ENCODE results near the gene ARHGAP11A.

- RAMPAGE, long total RNA, result no peak
- RRBS, 2 experiments, result no CpG with 5 or more reads among the region's 68 CpGs
CAGE:
- cytosol, long polyA minus RNA, result no peak
- cytosol, long polyA plus RNA, result no peak
- long polyA plus RNA, result no peak
- nucleolus, long total RNA, result no peak
- nucleus, long polyA plus RNA, result no peak
- nucleus, long total RNA, result no peak
Measured at GRCh38 chr15:32536468-32537116, 78.7 kb upstream of the ARHGAP11A start.

DNA sequence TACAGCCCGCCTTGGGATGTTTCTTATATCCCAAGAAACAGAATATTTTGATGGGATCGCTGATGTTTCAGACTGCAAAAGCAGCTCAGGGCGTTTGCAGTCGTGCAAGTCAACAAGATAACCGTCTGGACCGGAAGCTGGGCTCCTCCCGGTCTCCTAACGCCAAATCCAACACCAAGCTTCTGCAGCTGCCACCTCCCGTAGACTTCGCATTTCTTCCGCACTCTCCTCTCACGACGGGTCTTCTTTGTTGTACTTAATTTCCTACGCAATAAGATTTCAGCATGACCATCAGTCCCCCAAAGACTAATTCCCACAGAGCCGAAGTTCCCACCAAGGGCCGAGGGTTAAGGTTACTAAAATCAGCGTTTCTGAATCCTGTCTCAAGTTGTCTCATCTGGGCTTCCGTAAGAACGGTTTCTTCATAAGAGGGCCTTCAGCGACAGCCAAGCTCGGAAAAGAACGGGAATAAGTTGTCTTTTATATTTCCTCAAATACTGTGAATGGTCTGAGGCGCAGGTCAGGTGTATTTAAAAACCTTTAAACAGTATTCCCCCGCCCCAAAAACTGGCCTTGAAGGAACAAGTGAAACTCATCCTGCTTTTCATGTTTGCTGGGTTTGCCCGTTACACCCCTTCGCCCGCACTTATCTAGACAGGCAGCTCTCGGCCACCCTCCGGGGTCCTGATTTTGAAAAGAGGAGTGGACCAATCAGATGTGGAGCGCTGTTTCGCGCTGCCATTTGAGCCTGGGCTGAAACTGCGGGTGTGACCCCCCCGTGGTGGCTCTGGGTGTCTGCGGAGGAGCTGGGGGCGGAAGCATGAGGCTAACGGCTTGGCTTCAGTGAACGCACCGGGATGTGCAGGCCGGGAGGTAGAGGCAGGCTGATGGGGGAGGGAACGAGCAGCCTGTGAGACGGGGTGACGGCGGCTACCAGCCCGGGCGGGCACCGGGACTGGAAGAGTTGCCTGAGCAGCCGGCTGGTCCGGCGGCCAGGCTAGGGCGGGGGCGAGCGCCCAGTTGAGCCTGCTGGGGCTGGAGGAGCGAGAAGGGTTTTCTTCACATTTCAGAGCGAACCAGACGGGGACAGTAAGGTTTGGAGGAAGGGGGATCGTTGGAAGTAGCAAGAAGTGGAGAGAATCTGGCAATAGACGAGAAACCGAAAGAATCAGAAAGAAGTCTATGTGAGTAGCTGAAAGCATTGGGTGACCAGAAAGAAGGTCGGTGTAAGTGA, at the start of gene ARHGAP11A:
TSS of gene ARHGAP11A (plus strand) at position 770 of the 1,234 bp plus-strand sequence.
- RAMPAGE, long total RNA, result start-site peak on the plus strand centred at position 878 of the sequence, 281 bp wide, 7,514 and 6,933 reads in 2 replicates
- RRBS, 2 experiments, result no CpG with 5 or more reads among the region's 60 CpGs
CAGE:
- cytosol, long polyA minus RNA, result start-site peak on the plus strand centred at position 776 of the sequence, 12 bp wide, 44 reads
- cytosol, long polyA plus RNA, result start-site peak on the plus strand centred at position 784 of the sequence, 33 bp wide, 527 and 677 reads in 2 replicates
- long polyA plus RNA, result start-site peak on the plus strand centred at position 784 of the sequence, 34 bp wide, 265 and 783 reads in 2 replicates; start-site peak on the plus strand centred at position 1,074 of the sequence, 85 bp wide, 51 and 68 reads in 2 replicates
- nucleolus, long total RNA, result no peak
- nucleus, long polyA plus RNA, result start-site peak on the minus strand centred at position 381 of the sequence, 47 bp wide, 43 and 48 reads in 2 replicates; start-site peak on the plus strand centred at position 786 of the sequence, 17 bp wide, 267 and 620 reads in 2 replicates
- nucleus, long total RNA, result no peak

GRCh38 chr15:32730649-32731385, 13.0 kb downstream of the GREM1 start:
- RAMPAGE, long total RNA, result no peak
- RRBS, 2 experiments, result 20 to 21% methylated on average over 4 to 6 of the region's 21 CpGs
CAGE:
- cytosol, long polyA minus RNA, result no peak
- cytosol, long polyA plus RNA, result no peak
- long polyA plus RNA, result no peak
- nucleolus, long total RNA, result no peak
- nucleus, long polyA plus RNA, result no peak
- nucleus, long total RNA, result no peak

- RAMPAGE, long total RNA, result no peak
- RRBS, 2 experiments, result no CpG with 5 or more reads among the region's 4 CpGs
CAGE:
- cytosol, long polyA minus RNA, result no peak
- cytosol, long polyA plus RNA, result no peak
- long polyA plus RNA, result no peak
- nucleolus, long total RNA, result no peak
- nucleus, long polyA plus RNA, result no peak
- nucleus, long total RNA, result no peak
Measured at GRCh38 chr15:32833963-32834896, 116.4 kb downstream of the GREM1 start.

- RAMPAGE, long total RNA, result no peak
- RRBS, 2 experiments, result no CpG with 5 or more reads among the region's 7 CpGs
CAGE:
- cytosol, long polyA minus RNA, result no peak
- cytosol, long polyA plus RNA, result no peak
- long polyA plus RNA, result no peak
- nucleolus, long total RNA, result no peak
- nucleus, long polyA plus RNA, result no peak
- nucleus, long total RNA, result no peak
Measured at GRCh38 chr15:33007146-33007919, 187.2 kb downstream of the FMN1 start.

GRCh38 chr15:33066691-33067254, 127.7 kb downstream of the FMN1 start:
- RAMPAGE, long total RNA, result no peak
- RRBS, 2 experiments, result no CpG with 5 or more reads among the region's 13 CpGs
CAGE:
- cytosol, long polyA minus RNA, result no peak
- cytosol, long polyA plus RNA, result no peak
- long polyA plus RNA, result no peak
- nucleolus, long total RNA, result no peak
- nucleus, long polyA plus RNA, result no peak
- nucleus, long total RNA, result no peak

DNA sequence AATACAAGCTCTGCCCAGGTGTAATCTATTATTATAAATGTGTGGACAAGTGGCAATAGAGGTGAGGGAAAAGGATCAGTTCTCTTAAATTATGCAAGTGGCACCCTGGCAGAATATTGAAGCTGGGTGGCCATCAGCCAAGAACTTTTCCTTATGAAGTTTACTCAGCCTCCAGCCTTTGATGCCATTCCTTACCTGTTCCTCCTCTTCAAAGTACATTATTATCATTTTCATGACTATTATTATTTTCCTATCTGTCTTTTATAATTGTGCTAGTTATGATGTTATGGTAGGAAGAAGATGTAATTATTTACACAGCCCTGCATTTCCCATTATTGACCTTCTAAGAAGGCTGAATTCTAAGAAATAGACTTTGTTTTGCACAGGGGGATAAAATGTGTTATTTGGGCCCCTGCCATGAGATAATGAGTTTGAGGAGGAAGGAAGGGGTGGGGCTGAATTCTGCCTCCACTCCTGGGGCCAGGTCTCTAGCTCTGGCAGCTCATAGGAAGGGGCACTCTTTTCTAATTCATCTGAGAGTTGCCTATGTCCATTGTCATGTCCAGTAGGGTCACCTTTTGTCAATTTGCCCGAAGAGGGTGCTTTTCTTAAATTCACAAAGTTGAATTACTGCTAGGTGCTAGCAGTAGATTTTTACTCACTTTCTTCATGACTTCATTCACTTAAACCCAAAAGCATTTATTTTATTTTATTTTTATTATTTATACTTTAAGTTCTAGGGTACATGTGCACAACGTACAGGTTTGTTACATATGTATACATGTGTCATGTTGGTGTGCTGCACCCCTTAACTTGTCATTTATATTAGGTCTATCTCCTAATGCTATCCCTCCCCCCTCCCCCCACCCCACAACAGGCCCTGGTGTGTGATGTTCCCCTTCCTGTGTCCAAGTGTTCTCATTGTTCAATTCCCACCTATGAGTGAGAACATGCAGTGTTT, 69.3 kb upstream of the GOLGA8B start:
- RAMPAGE, long total RNA, result no peak
- RRBS, 2 experiments, result no CpG with 5 or more reads among the region's 2 CpGs
CAGE:
- cytosol, long polyA minus RNA, result no peak
- cytosol, long polyA plus RNA, result no peak
- long polyA plus RNA, result no peak
- nucleolus, long total RNA, result no peak
- nucleus, long polyA plus RNA, result no peak
- nucleus, long total RNA, result no peak

DNA sequence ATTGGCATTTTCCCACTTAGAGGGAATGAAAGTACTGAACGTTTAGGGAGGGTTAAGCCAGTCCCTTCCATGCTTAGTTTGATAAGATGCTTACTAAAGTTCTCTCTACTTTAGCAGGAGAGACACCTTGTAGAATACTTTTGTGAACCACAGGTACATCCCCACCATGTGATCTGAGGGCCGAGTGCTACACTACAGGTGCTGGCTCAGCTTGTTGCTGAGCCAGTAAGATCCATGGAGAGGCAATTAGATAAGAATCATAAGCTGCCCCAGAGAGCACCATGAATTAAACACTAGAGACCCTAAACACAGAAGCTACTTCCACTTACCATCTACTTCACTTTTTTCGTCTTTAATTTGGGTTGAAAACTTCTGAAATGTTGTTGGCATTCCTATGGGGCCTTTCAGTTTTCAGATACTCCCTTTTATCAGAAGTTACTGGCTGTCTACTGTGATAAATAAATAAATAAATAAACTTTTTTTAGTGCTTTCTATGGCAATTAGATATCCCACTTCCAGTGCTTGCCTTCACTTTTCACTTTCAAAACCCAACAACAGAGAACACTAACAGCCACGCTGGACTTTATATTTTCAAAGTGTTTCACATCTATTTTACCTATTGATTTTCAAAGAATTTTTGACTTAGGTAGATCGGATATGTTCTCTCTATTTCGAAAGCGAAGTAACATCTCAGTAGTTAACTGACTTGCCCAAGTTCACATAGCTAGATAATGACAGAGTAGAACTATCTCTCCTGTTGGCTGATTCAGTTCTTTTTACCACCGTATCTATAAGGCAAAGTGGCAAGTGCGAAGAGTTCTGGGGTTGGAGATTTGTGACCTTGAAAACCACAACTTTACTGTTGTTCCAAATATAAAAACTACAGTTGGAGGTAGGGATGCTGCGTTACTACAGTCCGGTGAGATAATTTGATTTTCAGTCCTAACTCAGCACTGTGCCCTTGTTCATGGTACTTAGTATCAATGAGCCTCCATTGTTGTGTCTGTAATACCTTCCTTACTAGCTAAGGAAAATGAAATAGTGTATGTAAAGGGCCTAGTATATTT, 70.9 kb upstream of the GOLGA8B start:
- RAMPAGE, long total RNA, result no peak
- RRBS, 2 experiments, result no CpG with 5 or more reads among the region's 11 CpGs
CAGE:
- cytosol, long polyA minus RNA, result no peak
- cytosol, long polyA plus RNA, result no peak
- long polyA plus RNA, result no peak
- nucleolus, long total RNA, result no peak
- nucleus, long polyA plus RNA, result no peak
- nucleus, long total RNA, result no peak

DNA sequence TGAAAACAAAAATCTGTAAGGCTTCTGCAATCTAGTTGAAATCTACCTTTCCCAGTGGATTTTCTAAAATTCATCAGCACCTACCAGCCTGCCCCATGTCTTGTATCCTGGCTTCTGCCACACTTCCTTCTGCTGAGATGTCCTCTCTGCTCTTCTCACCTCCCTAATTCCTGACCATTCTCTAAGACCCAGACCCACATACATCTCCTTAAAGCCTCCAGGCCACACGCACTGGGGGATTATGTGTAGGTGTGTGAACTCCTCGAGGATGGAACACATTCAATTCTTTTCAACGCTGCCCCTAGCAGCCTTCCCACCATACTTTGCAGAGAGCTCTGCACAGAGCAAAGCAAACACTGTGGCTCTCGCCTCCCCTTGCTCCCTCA, 6.2 kb downstream of the ACTC1 start:
- RAMPAGE, long total RNA, result no peak
- RRBS, 2 experiments, result no CpG with 5 or more reads among the region's 4 CpGs
CAGE:
- cytosol, long polyA minus RNA, result no peak
- cytosol, long polyA plus RNA, result no peak
- long polyA plus RNA, result no peak
- nucleolus, long total RNA, result no peak
- nucleus, long polyA plus RNA, result no peak
- nucleus, long total RNA, result no peak

- RAMPAGE, long total RNA, result no peak
- RRBS, 2 experiments, result no CpG with 5 or more reads among the region's 13 CpGs
CAGE:
- cytosol, long polyA minus RNA, result no peak
- cytosol, long polyA plus RNA, result no peak
- long polyA plus RNA, result no peak
- nucleolus, long total RNA, result no peak
- nucleus, long polyA plus RNA, result no peak
- nucleus, long total RNA, result no peak
Measured at GRCh38 chr15:34799175-34799806, 3.9 kb upstream of the ACTC1 start.

GRCh38 chr15:35019449-35019817, 31.3 kb upstream of the ZNF770 start:
- RAMPAGE, long total RNA, result no peak
CAGE:
- cytosol, long polyA minus RNA, result no peak
- cytosol, long polyA plus RNA, result no peak
- long polyA plus RNA, result no peak
- nucleolus, long total RNA, result no peak
- nucleus, long polyA plus RNA, result no peak
- nucleus, long total RNA, result no peak

GRCh38 chr15:35312160-35312667, 227.1 kb upstream of the NANOGP8 start:
- RAMPAGE, long total RNA, result no peak
- RRBS, 2 experiments, result no CpG with 5 or more reads among the region's 2 CpGs
CAGE:
- cytosol, long polyA minus RNA, result no peak
- cytosol, long polyA plus RNA, result no peak
- long polyA plus RNA, result no peak
- nucleolus, long total RNA, result no peak
- nucleus, long polyA plus RNA, result no peak
- nucleus, long total RNA, result no peak

- RAMPAGE, long total RNA, result no peak
- RRBS, 2 experiments, result no CpG with 5 or more reads among the region's 3 CpGs
CAGE:
- cytosol, long polyA minus RNA, result no peak
- cytosol, long polyA plus RNA, result no peak
- long polyA plus RNA, result no peak
- nucleolus, long total RNA, result no peak
- nucleus, long polyA plus RNA, result no peak
- nucleus, long total RNA, result no peak
Measured at GRCh38 chr15:36599493-36599946, 20.1 kb downstream of the CDIN1 start.

DNA sequence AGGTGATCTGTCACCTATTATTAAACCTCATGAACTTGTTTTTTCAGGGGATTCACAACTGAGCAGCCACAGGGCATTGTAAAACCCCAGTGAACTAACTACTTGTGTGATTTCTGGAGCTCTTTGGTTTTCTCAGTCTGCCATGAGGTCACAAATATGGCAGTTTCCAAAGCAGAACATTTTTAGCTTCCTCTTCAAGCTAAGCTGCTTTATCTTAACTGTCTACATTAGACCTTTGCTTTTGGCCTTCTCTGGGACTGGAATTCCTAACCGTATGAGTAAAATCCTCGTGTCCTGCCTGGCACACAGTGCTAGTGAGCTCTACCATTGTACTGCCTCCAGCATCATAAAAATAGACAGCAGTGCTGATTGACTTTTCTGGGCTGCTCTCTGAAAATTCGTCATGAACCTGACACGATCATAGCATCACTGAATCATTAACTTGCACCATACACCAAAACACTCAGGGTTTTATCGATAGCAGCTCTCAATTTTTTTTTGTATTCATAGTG, 22.1 kb downstream of the CDIN1 start:
- RAMPAGE, long total RNA, result no peak
- RRBS, 2 experiments, result no CpG with 5 or more reads among the region's 5 CpGs
CAGE:
- cytosol, long polyA minus RNA, result no peak
- cytosol, long polyA plus RNA, result no peak
- long polyA plus RNA, result no peak
- nucleolus, long total RNA, result no peak
- nucleus, long polyA plus RNA, result no peak
- nucleus, long total RNA, result no peak

DNA sequence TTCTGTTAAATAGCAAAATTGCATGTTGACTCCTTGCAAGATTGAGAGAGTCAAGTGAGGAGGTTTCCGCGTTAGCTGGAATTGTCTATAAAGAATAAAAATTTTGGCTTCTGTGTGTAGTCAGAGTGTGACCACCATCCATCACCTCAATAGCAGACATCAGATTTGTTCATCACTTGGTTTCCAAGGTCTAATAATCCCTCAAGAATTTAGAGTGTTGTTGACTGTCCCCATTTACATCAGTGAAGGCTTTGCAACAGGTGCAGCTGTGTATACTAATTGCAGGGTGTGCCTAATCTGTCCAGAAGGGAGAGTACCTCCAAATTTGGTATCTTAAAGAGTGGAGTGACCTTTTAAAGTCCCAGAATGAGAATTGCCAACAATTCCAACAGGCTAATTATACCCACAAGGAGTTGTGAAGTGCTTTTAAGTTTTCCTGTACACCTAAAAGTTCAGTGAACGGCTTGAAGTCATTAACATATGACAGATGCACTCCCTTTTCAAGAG, 26.1 kb downstream of the CDIN1 start:
- RAMPAGE, long total RNA, result no peak
- RRBS, 2 experiments, result no CpG with 5 or more reads among the region's 3 CpGs
CAGE:
- cytosol, long polyA minus RNA, result no peak
- cytosol, long polyA plus RNA, result no peak
- long polyA plus RNA, result no peak
- nucleolus, long total RNA, result no peak
- nucleus, long polyA plus RNA, result no peak
- nucleus, long total RNA, result no peak

GRCh38 chr15:36887993-36889118, 212.0 kb downstream of the MEIS2 start:
- RAMPAGE, long total RNA, result no peak
- RRBS, 2 experiments, result 19 to 27% methylated on average over 5 to 10 of the region's 54 CpGs
CAGE:
- cytosol, long polyA minus RNA, result no peak
- cytosol, long polyA plus RNA, result no peak
- long polyA plus RNA, result no peak
- nucleolus, long total RNA, result no peak
- nucleus, long polyA plus RNA, result no peak
- nucleus, long total RNA, result no peak

- RAMPAGE, long total RNA, result no peak
- RRBS, 2 experiments, result no CpG with 5 or more reads among the region's 5 CpGs
CAGE:
- cytosol, long polyA minus RNA, result no peak
- cytosol, long polyA plus RNA, result no peak
- long polyA plus RNA, result no peak
- nucleolus, long total RNA, result no peak
- nucleus, long polyA plus RNA, result no peak
- nucleus, long total RNA, result no peak
Measured at GRCh38 chr15:36904059-36904566, 196.2 kb downstream of the MEIS2 start.

DNA sequence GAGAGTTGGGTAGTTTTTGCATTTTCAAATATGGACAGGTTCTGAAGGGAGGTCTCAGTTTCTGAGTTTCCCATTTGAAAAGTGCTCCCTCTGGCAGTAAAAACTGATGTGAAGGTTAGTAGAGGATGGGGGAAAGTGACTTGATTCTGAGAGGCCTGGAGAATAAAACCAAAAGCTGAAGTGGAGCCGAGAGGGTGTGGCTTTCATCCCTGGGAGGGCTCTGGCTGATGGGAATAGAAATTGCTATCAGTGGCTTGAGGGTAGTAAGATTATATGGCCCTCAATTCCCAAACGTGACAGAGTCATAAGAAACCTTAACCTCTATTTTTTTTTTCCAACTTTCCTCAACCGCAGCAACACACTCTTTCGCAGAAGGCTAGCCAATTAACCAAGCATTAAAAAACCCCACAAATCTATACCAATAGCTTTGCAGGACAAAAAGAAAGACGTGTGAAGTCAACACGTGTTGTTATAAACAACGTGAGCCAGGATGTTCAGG, 185.9 kb downstream of the MEIS2 start:
- RAMPAGE, long total RNA, result no peak
- RRBS, 2 experiments, result no CpG with 5 or more reads among the region's 7 CpGs
CAGE:
- cytosol, long polyA minus RNA, result no peak
- cytosol, long polyA plus RNA, result no peak
- long polyA plus RNA, result no peak
- nucleolus, long total RNA, result no peak
- nucleus, long polyA plus RNA, result no peak
- nucleus, long total RNA, result no peak

DNA sequence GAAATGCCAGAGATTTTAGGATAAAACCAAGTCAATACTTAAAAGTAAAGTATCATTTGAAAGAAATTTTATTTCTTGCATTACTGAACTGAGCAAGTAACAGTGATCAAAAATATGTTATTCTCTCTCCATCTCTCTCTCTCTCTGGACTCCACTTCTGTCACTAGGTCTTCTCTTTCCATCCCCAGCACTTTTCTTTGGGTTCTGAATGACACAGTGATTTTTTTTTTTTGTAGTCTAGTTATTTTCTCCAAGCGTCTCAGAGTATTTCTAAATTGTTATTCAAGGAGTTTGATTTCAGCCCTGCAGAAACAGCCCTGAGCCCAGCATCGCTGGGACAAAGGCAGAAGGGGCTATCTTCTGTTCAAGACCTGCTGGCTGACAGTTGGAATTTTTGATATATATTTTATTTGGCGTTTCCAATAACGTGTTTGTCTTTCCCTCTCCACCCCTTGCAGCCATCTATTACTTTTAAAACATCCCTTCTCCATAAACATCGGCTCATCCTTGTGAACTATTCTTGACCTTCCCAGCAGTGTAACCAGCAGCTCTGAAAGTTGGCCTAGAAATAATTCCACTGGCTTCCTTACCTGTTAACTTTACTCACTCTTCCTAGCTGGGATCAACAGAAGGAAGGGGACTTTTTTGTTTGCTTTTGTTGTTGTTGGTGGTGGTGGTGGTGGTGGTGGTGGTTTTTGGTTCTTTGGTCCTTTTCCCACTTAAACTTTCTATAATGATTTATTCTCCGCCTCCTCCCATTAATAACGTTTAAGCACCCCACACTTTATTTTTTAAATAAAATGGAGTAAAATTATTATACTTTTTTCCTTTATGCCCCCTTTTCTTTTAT, 5.5 kb upstream of the MEIS2 start:
- RAMPAGE, long total RNA, result no peak
- RRBS, 2 experiments, result no CpG with 5 or more reads among the region's 7 CpGs
CAGE:
- cytosol, long polyA minus RNA, result no peak
- cytosol, long polyA plus RNA, result no peak
- long polyA plus RNA, result no peak
- nucleolus, long total RNA, result no peak
- nucleus, long polyA plus RNA, result no peak
- nucleus, long total RNA, result no peak